ENCODE data around the genes NUDT2, MYORG, FAM219A and SIGMAR1.

- CAGE, long polyA plus RNA: no peak
- RRBS: no CpG with 5 or more reads among the region's 4 CpGs
Observed at GRCh38 chr9:33234507-33235034, 5.4 kb upstream of the SPINK4 start.

GRCh38 chr9:33297403-33297984 is 7.2 kb downstream of the NFX1 start:
- CAGE, long polyA plus RNA: no peak
- RRBS: no CpG with 5 or more reads among the region's 1 CpG

GRCh38 chr9:33403851-33404495 is 1.6 kb upstream of the AQP7 start:
- CAGE, long polyA plus RNA: no peak
- RRBS: no CpG with 5 or more reads among the region's 15 CpGs

- CAGE, long polyA plus RNA: no peak
- RRBS: no CpG with 5 or more reads among the region's 9 CpGs
Observed at GRCh38 chr9:33415444-33416069, 13.2 kb upstream of the AQP7 start.

- CAGE, long polyA plus RNA: no peak
- RRBS: no CpG with 5 or more reads among the region's 6 CpGs
Observed at GRCh38 chr9:33461820-33462578, 11.7 kb downstream of the NOL6 start.

DNA sequence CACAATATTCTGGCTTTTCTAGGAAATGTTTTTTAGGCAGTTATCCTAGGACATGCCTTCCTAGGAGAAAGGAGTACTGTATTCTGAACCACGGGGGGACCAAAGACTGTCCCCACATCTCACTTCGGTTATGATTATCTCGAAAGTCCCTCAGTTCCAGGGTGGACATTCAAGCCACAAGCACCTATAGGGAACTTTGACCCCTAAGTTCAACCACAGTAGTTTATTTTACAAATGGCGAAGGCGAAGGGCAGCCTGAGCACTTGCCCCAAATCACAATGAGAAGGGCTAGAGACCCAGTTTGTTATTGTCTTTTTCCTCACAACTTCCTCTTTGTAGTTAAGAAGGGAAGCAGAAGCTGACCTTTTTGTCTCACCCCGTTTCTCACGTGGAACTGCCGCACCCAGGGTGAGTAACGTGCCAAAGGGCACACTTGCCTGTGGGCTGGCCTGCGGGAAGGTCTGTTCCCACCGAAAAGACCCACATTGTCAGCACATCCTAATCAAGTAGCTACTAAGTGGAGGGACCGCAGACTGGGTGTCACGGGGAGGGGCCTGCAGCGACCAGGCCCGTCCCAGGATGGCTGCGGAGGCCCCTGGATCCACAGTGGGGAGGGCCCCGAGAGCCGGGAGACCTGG is 659 bp upstream of the UBE2R2 start:
- CAGE, long polyA plus RNA: no peak
- RRBS: no CpG with 5 or more reads among the region's 18 CpGs

GRCh38 chr9:33972965-33973535 is 75.6 kb downstream of the UBAP2 start:
- CAGE, long polyA plus RNA: no peak
- RRBS: no CpG with 5 or more reads among the region's 1 CpG

- CAGE, long polyA plus RNA: no peak
- RRBS: no CpG with 5 or more reads among the region's 12 CpGs
Observed at GRCh38 chr9:34252497-34253333, 73.9 kb downstream of the UBAP1 start.

DNA sequence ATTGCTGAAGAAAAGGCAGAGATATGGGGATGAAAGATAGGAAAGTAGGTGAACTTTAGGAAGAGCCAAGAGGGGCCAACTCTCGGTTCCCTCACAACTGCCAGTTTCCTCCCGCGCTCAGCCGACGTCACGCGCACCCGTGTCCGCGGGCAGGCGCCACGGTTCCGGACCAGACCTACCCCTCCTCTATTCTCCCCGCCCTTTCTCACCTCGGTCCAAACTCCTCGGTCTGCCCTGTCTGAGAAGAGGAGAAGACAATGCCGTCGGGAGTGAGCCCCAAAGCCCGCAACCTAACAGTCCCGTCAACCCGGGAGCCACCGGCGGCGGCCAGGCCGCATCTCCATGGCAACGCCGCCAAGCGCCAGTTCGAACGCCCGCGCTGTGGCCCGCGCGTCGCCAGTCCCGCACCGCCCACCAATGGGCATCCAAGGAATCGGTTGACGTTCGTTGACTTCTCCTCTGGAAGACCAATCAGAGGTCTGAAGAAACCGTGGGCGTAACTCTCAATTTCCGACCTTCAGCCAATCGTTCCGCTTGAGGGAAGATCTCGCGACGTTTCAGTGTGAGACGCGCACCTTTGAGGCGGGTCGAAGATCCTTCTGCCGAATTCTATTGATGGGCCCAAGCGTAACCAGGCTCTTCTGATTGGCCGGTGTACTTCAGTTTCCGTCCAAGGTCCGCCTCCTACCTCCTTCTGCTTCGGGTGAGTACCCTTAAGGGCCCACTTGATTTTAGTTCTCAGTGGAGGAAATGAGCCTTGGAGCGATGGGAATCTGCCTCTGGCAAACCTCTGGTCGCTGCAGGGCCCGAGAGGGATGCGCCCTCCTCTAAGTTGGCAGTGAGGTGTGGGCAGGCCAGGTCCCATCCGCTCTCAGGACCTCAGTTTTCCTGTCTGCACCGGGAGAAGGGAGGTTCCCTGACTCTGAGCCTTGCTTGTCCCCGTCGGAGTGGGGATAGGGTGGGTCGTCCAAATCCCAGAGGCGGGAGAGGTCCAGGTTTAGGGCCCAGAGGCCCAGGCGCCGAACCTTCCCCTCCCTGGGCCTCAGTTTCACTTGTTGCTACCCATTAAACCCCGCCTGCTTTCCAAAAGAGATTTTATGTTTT is at the start of gene NUDT2:
Gene NUDT2, plus strand, starts transcription at position 673 of the 1,104 bp plus-strand sequence.
- CAGE, long polyA plus RNA: start-site peak on the plus strand centred at position 680 of the sequence, 26 bp wide, 1,018 and 1,153 reads in 2 replicates
- RRBS: 0% methylated on average over 2 of the region's 72 CpGs

- CAGE, long polyA plus RNA: no peak
- RRBS: no CpG with 5 or more reads among the region's 4 CpGs
Observed at GRCh38 chr9:34332417-34333039, 3.2 kb downstream of the NUDT2 start.

- CAGE, long polyA plus RNA: no peak
- RRBS: no CpG with 5 or more reads among the region's 58 CpGs
Observed at GRCh38 chr9:34372293-34372945, 4.3 kb downstream of the MYORG start.

DNA sequence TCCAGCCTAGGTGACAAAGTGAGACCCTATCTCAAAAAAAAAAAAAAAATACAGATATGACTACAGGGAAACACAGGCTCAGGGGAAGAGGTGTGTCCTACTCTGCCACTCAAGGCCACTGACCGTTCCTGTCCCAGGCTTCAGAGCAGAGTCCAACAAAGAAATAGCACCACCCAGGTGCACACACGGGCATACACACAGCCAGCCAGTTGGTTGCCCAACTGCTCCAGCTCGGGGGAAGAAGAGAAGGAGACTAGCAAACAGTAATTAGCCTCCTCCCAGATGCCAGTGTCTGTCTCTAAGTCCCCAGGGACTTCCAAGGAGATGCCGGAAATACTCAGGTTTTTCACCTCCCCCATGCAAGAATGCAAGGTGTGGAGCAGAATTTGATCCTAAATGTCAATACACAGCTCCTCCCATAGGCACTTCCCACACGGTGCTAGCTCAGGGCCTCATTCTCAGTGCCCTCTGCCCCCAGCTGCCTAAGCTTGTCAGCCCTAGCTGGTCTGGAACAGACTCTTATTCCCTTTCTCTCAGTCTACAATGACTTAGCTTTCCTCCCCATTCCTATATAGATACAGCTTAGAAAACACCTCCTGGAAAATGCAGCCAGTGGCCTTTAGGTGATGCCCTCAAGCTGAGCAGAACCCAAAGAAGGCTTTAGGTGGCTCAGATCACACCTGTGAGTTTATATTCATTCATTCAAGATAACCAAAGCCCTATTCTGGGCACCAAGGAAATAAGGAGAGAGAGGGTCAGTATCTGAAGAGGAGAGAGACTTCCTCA is 1.6 kb downstream of the MYORG start:
- CAGE, long polyA plus RNA: no peak
- RRBS: no CpG with 5 or more reads among the region's 5 CpGs

DNA sequence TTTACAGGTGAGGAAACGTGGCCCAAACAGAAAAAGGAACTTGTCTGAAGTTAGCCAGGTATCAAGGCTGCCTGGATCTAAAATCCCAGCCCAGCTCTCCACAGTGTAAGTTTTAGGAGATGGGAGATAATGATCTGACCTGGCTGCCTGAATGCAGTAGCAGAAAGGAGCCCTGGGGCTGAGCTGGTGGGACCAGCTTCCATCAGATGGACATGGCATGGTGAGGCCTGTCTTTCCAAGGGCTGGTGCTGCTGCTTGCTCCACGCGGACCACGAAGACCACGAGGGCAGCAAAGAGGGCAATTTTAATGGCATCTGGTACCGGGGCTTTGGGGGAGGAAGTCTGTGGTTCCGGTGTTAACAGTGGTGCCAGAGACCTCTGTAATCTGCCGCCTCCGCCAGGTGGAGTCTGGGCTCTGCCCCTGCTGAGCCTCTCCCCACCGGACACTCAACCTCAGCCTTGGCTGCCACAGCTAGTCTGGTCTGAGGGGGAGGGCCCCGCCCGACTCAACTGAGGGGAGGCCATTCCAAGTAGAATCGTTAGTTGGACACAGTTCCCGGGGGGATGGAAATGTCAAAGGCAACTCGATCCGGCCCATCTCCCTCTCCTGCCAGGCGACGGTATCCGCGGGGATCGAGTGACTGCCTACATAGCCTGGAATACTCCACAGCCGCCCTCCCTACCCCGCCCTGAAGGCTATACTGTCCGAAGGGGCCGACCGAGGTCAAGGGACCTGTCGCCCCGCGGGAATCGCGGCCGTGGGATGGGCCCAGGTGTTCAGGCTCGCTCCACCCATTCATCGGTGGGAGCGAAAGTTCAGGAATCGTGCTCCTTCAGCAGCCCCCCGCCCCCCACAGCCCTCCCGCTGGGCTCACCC is 542 bp downstream of the MYORG start:
- CAGE, long polyA plus RNA: no peak
- RRBS: 10% methylated on average over 4 of the region's 38 CpGs

DNA sequence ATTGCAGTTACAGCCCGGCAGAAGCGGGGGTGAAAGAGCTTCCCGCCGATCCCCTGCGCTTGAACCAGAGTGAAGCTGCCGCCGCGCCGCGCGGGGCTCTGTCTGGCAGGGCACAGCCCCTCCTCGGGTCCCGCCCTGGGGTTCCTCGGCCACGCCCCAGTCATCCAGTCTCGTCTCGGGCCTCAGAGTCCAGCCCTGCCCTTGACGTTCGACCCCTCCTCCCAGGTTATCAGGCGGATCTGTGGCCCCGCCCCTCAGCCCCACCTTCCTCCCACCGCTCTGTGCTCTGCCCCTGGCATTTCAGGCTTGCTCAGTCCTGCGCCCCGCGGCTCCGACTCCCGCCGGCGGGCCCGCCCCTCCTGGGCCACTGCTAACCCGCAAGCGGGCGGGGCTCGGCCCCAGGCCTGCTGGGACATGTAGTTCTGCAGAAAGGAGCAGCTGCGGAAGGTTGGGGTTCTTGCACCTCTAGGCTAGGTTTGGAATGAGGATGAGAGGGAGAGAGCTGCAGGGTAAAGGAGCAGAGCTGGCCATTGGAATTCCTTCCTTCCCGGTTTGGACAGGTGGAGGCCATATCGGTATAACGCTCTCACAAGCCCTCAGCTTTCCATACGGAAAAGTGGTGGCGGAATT is at the start of gene MYORG:
Gene MYORG, minus strand, starts transcription at position 104 of the 630 bp plus-strand sequence.
- CAGE, long polyA plus RNA: no peak
- RRBS: no CpG with 5 or more reads among the region's 40 CpGs

DNA sequence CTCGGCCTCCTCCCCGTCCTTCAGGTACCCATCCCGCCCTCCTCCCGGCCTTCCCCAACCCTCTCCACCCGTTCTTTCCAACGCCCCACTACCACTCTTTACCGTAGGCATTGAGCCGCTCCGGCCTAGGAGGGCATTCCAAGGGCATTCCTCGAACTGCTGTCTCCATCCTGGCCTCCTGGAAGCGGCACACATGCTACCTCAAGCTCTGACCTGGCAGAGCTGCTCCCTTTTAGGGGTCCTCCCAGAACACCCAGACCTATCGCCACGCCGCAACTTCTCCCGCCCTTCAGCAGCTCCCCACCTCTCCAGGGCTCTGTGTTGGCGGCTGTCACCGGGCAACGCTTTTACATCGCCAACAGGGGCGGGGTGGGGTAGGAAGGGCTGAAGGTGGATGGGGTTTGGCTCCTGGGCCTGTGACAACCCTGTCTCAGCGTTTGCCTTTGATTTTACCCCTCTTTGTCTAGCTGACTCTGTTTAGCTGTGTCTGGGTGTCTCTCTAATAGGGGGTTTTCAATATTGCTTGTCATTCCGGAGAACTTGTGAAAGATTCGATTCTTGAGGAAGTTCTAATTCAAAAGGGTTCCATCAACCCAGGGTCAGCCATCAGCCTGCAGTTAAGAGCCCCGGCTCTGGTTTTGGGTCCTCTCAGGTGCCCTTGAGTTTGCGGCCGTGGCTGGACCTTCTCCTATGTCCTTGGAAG is 4.7 kb upstream of the MYORG start:
- CAGE, long polyA plus RNA: no peak
- RRBS: 41% methylated on average over 8 of the region's 26 CpGs

GRCh38 chr9:34458019-34459213 is at the start of gene FAM219A:
FAM219A (minus strand) TSS chr9:34458570.
- CAGE, long polyA plus RNA: no peak
- RRBS: 2% methylated on average over 47 of the region's 103 CpGs

- CAGE, long polyA plus RNA: no peak
- RRBS: 1% methylated on average over 26 of the region's 95 CpGs
Observed at GRCh38 chr9:34637181-34638345, at the start of gene SIGMAR1. SIGMAR1 (minus strand) TSS chr9:34637787.

DNA sequence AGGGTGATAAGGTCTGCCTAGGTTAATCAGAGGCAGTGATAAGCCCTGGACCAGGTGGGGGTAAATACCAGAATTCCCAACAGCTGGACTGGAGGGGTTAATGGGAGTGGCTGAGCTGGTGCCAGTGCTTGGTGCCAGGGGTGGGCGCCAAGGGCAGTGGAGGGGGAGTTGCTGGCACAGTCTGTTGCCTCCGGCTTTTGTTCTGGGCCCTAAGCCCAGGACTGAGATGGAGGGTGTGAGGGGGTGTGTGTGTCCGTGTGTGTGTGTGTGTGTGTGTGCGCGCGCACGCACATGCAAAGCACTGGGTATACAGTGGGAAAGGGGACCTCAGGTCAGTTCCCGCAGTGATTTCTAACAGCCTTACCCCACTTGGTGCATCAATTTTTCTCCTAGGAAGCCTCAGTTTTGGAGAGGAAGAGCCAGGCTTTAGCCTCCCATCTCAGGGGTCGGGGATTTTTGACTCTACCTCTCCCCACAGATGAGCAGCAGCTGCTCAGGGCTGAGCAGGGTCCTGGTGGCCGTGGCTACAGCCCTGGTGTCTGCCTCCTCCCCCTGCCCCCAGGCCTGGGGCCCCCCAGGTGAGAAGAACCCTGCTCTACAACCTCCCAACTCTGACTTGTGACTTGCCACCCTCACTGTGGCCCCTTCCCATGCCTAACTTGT is 2.9 kb downstream of the IL11RA start:
- CAGE, long polyA plus RNA: no peak
- RRBS: no CpG with 5 or more reads among the region's 10 CpGs

GRCh38 chr9:34809407-34810135 is 80.3 kb upstream of the FAM205A start:
- CAGE, long polyA plus RNA: no peak
- RRBS: 7% methylated on average over 20 of the region's 64 CpGs

DNA sequence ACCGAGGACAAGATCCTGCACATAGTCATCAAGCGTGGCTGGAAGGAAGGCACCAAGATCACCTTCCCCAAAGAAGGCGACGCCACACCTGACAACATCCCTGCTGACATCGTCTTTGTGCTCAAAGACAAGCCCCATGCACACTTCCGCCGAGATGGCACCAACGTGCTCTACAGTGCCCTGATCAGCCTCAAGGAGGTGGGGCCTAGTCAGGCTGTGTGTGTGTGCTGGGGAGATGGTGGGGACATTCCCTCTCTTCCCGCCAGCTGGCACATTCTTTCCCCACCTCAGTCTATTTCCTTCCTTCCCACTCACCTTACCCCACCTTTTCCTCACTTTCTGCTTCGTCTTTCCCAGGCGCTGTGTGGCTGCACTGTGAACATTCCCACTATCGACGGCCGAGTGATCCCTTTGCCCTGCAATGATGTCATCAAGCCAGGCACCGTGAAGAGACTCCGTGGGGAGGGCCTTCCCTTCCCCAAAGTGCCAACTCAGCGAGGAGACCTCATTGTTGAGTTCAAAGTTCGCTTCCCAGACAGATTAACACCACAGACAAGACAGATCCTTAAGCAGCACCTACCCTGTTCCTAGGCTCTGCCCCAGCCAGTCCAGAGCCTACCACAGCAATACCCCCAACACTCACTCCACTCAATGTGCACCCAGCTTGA is 7.3 kb downstream of the DNAJB5 start:
- CAGE, long polyA plus RNA: no peak
- RRBS: no CpG with 5 or more reads among the region's 18 CpGs

All from osteoblast (primary cell).